Mesenchymal stem cell of Wharton's jelly (primary cell): Measurements from ENCODE around the gene CACHD1.

GRCh38 chr1:61426083-61426816 lies 298.7 kb downstream of the TM2D1 start:
- CAGE, long polyA plus RNA = no peak

DNA sequence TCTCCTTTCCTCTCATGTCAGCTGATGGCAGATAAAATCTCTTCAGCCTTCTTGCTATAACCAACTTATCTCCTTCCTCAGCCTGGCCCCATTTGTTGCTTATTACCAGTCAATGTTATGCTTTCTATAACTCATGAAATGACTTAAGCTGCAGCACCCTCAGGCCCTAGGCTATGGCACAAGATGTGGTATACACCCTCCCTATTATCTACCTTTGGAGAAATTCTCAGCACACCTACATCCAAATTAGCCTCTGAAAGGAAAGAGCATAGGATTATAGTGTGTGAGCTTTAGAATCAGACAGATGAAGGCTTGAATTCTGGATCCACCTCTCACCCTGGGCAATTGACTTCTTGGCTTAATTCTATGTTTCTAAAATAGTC lies 39.0 kb downstream of the PATJ start:
- CAGE, long polyA plus RNA = no peak

DNA sequence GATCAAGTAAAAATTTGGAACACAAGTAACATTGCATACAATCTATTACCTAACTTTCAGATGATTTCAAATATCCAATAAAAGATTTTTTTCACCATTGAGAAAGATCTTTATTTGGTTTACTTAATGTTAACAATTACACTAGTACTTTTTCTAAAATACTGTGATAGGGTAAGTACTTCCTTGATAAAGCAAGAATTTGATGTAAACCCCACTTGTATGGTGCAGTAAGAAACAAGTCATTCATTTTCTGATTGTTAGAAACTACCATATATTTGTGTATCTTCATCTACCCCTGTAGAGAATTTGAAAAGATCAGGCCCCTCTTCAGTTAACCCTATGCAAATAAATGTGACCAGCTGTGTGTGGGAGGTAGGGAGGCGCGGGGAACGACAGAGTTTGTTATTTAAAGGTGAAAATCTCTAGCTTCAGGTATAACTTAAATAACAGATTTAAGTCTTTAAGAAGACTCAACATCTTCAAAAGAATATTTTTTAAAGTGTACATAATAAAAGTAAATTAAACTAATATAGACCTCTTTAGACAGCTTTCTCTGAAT lies 15.8 kb downstream of the ANGPTL3 start:
- CAGE, long polyA plus RNA = no peak

DNA sequence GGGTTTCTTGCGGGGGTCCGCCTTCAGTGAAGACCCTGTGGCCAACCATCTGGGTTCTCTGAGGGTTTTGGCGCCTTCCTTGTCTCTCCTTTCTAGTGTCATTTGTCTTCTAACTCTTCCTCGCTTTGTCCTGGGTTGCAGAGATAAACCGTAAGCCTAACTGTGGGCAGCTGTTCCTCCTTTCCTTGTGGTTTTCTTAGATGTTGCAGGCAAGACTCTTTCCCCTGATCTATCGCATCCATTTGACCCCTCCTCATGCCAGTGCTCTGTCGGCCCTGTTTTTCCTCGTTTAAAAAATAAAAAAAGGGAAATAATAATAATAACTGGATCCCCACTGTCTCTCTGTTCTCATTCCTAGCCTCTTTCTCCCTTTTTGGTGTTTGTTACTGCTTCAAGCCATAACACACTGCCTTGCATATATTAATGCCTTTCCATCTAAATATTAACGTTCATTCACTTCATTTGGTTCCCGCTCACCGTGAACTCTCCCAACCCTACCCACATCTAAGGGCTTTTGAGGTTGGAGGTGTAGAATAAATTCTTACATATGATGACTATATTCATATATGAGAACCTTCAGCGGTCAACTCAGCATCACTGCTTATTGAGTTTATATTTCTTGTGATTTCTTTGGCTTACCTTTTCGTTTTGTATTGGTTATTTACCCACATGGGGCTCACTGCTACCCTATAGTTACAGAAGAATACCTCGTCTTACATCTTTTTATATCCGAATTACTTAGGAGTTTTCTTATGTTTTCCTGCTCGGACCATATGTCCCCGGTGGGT lies 606 bp downstream of the ATG4C start:
- CAGE, long polyA plus RNA = no peak

GRCh38 chr1:63012379-63012914 lies 228.5 kb downstream of the ATG4C start:
- CAGE, long polyA plus RNA = no peak

DNA sequence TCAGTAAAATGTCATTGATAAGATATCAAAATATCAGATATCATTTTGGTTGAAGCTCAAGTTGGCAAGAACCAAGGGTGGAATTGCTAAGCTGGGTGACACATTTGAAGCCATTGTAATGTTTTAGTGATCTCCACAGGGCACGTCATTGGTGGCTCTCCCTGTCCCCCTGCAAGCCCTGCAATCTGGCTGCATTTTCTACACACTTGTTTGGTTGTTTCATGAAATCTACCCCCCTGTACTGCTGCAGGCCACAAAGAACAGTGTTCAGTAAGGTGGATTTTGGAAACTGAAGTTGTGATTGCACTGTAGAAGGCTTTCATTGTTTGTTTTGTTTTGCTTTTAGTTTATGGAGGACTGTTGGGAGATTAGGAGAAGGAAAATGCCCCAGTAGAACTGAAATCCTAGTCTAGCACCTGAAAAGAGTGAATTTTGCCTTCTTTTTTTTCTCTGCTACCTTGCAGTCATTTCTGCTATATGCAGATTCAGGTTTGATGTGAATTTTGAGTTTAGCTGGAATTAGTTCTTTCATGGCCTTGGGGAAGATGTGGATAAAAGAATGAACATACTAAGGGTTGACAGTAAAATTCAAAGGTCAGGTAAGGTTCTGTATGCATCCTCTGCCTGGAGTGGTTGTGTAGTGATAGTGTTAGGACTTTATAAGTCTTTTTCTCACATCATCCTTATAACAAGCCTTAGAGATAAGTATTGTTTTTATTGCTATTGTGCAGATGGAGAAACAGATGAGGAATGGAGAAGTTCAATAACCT lies 46.5 kb downstream of the ROR1 start:
- CAGE, long polyA plus RNA = no peak

GRCh38 chr1:63893969-63894631 lies 120.3 kb downstream of the ROR1 start:
- CAGE, long polyA plus RNA = no peak

GRCh38 chr1:64469906-64471025 lies at the start of gene CACHD1:
TSS of gene CACHD1 (plus strand) at chr1:64470129.
- CAGE, long polyA plus RNA = no peak

DNA sequence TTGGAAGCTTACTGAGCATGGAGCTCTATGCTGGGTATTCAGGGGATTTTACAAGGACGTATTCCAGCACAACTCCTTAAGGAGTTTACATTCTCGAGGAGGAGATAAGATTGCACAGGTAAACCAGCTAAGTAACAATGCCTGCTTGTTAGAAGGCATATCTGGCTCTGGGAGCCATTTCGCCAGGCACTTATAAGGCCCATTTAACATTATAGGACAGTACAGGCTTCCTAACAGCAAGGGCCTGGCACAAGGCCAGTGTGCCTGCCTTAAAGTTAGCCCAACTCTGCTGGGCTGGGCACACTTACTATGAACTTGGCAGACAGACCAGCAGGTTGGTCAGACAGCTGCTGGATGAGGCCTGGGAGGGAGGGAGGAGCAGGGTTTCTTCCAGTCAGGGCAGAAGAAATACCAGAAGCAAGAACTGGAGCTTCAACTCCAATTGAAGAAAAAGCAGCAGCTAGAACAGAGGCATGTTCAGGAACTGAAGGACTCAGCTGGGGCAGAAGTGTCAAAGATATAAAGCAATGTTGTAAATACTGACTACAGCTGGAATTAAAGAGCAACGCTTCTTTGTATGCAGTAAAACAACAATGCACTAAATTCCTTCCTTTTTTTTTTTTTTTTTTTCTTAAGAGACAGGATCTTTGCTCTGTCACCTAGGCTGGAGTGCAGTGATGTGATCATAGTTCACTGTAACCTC lies 4.8 kb downstream of the CACHD1 start:
- CAGE, long polyA plus RNA = no peak

DNA sequence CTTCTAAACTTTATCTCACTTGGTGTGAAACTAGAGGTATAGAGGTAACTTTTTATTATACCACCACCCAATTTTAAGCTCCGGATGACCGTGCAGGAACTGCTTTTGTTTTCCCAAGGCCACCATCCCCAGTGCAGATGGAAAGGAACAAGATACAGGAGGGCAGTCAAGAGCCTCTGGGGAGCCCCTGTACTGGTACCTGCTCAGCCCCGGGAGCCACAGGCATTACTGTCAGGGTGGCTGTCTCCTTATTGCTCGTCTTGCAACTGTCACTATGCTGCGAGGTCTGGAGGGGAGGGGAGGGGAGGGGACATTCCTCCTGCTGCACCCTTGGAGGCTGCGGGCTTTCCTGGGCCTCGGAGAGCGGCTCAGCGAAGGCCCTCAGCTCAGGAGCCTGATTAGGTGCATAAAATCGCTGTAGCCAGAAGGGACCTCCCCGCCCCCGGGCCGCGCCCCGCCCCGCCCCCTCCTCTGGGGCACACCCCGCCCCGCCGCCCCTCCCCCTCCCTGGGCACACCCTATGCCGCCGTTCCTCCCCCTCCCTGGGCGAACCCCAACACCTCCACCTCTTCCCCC lies 35.3 kb downstream of the CACHD1 start:
- CAGE, long polyA plus RNA = no peak

DNA sequence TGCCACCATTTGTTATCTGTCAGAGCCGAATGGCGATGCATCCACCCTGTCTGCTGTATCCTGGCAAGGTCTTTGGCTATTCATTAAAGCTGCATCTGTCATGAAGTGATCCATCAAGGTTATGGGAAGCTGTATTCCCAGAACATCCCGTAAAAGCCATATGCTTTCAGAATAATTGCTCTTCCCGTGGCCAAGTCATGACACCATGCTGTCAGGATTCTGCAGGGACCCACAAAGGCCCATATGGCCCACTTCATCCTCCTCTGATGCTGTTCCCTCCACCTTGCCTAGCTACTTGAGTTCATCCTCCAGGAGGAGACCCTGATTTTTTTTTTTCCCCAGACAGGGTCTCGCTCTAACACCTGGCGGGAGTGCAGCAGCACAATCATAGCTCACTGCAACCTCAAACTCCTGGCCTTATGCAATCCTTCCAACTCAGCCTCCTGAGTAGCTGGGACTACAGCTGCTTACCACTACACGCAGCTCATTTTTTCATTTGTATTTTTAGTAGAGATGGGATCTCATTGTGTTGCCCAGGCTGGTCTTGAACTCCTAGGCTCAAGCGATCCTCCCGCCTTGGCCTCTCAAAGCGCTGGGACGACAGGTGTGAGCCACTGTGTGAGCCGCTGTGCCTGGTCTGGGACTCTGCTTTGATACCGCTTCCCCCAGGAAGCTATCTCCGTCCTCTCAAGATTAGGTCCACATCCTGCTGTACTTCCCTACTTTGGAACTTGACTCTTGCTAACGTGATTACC lies 104.2 kb downstream of the RAVER2 start:
- CAGE, long polyA plus RNA = no peak

GRCh38 chr1:64894795-64895160 lies 71.6 kb downstream of the JAK1 start:
- CAGE, long polyA plus RNA = no peak

DNA sequence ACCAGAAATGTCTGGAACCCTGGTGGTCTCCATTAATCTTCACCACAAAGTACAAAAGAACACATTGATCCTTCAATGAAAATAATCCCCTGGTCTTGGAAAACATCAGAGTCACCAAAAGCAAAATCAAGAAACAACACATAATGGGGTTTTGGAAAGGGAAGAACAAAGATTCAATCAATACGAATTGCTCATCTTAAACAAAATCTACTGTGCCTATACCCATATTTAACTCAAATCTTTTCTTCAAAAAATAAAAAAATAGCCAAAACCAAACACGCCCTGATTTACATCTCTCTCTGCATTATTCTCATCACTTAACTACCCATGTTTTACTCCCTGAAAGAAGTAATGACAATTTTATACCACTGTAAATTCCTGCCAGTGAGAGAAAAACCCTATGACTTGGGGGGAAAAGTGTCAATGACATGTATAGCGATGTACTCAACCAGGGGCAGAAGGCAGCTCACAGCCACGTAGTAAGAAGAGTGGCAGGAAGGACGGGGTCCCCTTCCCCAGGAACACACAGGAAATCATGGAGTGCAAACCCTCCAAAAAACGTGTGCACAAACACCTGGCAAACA lies 1.4 kb downstream of the JAK1 start:
- CAGE, long polyA plus RNA = no peak

- CAGE, long polyA plus RNA = no peak
Observed at GRCh38 chr1:64966799-64967004, 353 bp upstream of the JAK1 start.

DNA sequence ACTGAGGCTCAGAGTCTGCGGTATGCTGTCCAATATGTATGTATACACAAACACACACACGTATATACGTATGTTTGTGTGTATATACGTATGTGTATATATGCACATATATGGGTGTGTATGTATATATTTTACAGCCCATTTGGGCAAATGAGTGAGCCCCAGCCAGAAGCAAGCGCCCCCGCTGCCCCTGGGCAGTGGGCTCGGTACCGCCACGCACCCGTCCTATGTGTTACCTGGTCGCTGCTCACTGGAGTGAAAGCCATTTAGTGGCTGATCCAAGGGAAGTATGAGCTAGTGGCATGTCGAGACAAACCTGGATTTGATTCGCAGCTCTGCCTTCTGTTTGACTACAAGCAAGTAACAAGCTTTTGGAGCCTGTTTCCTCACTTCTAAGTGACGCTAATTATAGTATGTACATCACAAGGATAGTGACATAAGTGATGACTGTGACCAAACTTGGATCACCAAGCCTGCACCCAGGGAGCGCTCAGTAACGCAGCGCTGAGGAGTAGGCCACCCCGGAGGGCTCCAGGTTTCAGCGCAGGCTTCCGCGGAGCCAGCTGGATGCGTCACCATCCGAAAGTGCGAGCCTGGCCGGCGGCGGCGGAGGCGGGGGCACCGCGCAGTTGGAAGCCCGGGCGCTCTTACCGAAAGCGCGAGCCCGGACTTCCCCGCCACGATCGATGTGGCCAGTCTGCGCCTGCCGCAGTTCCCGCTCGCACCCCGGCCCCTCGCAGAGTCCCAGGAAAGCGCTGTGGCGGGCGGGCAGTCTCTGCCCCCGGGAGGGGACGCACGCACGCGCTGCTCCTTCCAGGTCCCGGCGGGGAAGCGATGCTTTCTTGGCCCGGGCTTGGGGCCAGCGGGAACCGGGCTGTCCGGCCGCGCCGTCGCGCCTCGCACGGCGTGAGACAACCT lies 36.0 kb upstream of the JAK1 start:
- CAGE, long polyA plus RNA = no peak

DNA sequence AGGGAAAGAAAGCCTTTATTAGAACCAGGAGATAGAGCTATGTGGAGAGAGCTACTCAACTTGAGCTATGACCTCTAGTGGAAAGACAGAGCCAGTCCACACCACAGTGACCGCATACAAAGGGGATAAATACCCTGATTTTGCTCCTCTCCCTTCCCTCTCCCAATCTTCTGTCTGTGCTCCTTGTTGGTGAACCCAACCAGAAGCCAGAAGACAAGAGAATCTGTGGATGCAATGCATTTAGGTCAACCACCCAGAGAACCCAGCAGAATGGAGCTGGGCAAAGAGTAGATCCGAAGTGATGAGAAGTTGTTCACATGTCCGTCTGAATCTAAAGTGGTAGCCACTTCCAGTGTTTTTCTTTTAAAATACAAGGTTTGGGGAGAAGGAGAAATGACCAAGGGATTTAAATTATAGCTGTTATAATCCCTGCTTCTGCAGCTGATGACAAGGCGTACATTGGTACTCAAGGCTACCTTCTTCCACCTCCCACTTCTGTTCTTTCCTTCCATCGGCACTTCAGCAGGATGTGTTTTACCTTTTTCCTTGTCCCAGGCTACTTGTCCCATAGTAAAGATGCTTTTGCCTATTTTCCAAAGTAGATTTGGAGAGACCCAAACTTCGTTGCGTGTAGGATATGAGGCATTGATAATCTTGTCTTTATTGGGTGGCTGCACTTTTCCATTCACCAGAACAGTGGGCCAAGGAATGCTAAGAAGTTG lies 54.7 kb upstream of the JAK1 start:
- CAGE, long polyA plus RNA = no peak

DNA sequence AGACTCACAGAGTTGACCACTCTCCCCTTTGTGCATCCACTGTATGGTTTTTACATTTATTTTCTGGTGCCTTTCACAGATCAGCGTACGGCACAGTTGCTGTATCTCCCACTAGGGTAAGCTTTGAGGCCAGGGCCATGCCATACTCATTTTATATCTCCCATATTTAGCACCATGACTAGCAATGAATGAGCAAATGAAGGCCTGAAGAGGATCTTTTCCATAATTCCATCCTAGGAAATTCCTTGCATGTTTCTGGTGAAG lies 79.1 kb upstream of the AK4 start:
- CAGE, long polyA plus RNA = no peak

- CAGE, long polyA plus RNA = no peak
Observed at GRCh38 chr1:65146937-65147261, 1.1 kb upstream of the AK4 start.

- CAGE, long polyA plus RNA = no peak
Observed at GRCh38 chr1:65163000-65163492, 15.0 kb downstream of the AK4 start.

DNA sequence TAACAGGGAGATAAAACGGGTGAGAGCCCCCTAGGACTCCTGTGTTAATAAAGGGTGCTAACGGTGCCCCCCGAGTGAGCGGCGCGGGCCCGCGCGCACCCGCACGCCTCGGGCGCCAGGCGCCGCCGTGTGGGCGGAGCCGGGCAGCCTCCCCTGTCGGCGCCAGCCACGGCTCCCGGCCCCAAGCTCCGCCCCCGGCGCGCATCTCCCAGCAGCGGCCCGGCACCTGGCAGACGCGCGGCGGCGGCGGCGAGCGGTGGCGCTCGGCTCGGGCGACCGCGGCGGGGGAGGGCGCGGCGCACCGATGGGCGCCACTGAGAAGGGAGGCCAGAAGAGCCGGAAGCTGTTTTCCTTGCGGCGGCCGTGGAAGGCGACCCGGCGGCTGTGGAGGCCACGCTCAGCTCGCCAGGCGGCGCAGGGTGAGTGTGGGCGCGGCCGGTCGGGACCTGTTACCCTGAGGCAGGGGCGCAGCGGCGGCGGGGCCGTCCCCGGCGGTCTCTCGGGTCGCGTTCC lies 55.1 kb upstream of the DNAJC6 start:
- CAGE, long polyA plus RNA = no peak